B cell (primary cell): ENCODE measurements around the genes ZBTB8A and GJB4.

DNA sequence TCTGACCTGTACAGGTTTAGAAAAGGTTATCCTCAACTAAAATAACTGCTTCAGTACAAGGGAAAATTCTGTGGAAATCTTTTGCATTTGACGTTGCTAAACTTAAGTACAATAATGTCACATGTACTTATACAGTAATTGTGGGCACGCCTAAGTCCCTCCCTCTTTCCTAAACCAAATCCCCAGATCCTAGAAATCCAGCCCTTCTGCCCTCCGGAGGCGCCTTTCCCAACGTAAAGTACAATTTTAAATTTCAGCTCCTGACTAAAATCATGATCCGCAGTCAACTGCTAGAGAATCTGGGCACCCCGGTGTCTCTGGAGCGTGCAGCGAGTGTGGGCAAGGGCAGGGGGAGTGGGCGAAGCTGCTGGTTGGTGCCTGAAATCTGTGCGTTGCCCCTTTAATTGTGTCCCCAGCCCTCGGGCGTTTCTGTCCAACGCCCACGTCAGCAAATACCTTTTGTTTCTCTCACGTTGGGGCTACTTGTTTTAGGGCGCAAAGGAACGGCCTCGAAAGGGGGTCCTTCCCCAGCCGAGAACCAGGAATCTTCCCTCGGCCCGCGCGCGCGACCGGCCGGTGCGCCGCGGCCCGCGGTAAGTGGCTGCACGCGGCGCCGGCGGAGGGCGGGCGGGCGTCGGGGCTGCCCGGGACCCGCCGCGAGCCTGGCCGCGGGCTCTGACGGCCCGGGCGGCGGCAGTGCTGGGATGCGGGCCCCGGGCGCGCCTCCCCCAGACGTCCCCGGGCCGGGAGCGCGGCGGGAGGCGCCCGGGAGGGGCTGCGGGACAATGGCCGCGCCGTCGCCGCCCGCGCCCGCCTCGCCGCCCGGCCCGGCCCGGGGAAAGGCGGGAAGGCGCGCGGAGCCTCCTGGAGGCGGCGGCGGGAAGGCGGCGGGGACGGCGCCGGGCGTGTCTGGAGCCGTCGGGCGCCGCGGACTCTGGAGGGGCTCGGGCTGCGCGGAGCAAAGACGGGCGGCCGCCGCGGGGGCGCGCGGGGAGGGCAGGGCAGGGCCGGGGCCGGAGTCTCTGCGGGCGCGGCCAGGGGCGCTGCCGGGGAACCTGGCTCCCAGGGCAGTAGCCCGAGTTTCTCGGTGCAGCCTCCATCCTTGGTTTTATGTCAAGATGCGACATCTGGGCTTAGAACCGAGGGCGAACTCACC lies at the start of gene ZBTB8A:
TSS of gene ZBTB8A (plus strand) at position 448 of the 1,156 bp plus-strand sequence.
- PRO-cap, result no peak
- CAGE, long polyA plus RNA, result no peak

GRCh38 chr1:32611996-32612534 lies 38.3 kb downstream of the ZBTB8OS start:
- PRO-cap, result no peak
- CAGE, long polyA plus RNA, result no peak

DNA sequence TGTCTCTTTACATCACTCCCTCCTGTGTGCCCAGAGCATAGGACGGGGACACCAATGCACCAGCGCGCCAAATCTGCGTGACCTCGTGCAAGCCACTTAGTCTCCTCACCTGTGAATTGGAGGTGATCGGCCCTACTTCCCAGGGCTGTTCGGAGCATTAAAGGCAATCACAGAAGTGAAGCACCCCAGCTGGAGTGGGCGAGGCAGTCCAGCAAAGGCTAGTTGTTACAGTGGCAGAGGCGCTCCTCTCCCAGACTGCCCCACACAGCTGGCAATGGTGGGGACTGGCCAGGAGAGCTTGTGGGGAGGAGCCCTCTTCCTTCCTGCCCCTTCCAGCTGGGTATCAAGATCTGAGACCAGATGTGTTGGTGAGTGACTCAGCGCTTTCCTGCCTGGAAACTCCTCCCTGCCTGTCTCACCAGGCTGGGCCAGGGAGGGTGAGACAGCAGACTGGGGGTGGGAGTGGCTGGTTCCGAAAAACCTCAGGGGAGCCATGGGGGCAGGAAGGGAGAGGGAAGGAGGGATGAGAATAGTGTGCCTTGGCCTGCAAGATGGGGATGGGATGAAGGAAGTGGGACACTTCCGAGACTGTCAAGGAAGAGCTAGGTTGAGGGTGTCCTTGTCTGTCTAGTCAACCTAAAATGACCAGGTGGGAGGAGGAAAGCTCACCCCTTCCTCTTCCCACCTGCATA lies 16.5 kb upstream of the KIAA1522 start:
- PRO-cap, result no peak
- CAGE, long polyA plus RNA, result no peak

DNA sequence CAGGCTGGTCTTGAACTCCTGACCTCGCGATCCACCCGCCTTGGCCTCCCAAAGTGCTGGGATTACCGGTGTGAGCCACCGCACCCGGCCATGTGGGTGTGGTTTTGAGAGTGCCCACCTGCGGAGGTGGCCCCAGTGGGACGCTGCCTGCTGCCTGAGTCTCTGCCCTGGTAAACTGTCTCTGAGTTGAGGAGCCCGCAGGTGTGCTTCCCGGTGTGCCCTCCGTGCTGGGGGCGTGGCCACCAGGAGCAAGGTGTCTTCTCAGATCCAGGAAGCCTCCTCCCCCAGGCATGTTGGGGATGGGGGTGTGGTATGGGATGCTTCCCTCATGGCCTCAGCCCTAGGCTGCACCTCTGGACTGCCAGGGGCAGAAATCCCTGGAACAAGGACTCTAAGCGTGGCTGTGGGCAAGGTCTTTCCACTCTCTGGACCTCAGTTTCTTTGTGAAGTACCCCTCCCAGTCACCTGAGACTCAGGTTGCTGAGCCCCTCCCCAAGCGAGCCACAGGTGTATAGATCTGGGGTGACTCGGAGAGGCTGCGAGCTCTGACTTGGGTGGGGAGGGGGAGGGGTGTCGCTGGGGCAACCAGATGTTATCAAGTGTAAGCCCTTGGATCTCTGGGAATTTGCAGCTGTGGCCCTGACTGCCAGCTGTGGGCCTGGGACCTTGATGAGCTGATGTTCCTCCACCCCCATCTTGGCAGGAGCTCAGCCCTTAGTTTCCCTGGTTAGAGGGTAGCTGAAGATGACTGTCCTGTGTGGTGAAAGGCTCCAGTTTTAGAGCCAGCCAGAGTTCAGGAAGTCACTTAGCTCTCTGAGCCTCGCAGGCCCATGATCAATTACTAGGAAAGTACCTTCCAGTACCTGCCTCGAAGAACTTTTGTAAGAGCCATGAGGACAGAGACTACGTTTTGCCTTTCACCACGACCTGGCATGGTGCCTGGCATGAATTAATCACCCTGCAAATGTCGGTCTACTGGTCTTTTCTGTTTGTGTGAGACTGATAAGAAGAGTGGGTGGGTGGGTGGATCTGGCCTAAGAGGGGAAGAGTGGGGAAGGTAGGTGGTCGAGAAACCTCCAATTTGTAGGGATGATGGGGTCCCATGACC lies 19.5 kb downstream of the KIAA1522 start:
- PRO-cap, result no peak
- CAGE, long polyA plus RNA, result no peak

- PRO-cap, result no peak
- CAGE, long polyA plus RNA, result no peak
These were observed 33.9 kb downstream of the KIAA1522 start for GRCh38 chr1:32775159-32776348.

DNA sequence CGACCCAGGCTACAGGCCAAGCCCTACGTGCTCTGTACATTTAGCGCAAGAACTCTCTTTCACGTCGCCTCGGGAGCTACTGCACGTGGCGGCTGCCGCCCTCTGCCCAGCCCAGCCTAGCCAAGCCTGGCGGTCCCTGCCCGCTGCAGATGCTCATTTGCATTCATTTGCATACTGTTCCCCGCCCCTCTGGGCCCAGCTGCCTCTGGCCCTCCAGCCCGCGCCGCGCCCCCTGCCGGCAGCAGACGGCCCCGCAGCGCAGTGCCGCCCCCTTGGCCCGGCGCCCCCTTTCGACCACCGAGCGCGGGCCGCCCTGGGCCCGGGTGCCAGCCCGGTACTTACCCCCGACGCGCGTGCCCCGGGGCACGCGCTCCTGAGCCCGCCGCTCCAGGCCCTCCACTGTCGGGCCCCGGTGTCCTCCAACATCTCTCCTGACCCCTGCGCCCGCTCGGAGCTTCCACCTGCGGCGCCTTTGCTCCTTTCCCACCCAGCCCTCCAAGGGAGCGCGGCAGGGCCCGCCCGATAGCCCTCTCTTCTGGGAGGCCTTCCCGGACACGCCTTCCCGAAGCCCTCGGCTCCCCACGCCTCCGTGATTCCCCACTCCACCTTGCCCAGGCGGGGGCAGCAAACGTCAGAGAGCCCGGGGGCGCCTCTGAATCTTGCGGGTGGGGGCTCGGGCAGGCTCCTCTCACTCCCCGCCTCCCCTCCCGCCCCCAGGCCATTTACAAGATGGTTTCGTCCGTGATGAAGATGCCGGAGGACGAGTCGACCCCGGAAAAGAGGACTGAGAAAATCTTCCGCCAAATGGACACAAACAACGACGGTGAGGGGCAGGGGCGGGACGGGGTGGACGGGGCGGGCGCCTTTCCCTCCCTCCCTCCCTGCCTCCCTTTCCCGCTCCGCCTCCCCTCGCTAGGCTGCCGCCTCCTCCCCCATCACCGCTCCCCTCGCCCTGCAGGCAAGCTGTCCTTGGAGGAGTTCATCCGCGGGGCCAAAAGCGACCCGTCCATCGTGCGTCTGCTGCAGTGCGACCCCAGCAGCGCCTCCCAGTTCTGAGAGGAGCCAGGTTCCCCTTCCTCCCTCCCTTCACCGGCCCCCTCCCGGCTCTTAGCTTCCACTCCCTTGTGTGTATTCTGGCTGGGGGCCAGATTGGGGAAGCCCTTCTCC lies 6.9 kb downstream of the HPCA start:
- PRO-cap, result no peak
- CAGE, long polyA plus RNA, result no peak

DNA sequence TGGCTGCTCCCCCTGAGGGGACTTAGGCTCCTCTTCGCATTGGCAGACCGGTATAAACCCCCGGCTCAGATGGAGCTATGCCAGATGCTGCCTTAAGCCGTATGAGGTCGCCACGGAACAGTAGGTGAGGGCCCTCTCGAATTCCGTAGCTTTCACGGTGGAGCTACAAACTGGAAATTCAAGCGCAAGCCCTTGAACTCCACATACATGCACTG lies 24.2 kb upstream of the TMEM54 start:
- PRO-cap, result no peak
- CAGE, long polyA plus RNA, result no peak

GRCh38 chr1:32972696-32973511 lies 8.3 kb upstream of the RNF19B start:
- PRO-cap, result no peak
- CAGE, long polyA plus RNA, result no peak

- PRO-cap, result no peak
- CAGE, long polyA plus RNA, result no peak
These were observed 26.2 kb downstream of the AK2 start for GRCh38 chr1:33010524-33010832.

DNA sequence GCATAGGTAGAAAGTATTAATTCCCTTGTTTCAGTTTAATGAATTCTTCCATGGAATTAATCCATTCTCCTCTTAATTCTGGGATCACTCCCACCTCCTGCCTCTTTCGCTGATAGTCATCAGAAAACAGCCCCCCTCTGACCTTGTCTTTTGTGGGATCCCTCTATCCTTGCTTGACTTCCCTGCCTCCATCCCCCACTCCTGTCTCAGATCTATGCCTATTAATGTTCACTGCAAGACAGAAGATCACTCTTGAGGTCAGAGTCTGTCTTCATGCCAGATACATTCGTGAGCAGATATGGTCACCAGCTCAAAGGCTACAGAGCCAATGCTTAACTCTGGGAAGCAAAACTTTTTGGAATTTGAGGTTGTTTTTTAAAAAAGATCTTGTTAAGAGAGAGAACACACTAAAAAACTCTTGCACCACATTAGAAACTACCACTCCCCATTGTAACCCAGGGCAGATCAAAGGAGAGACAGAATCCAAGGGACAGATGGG lies 17.1 kb upstream of the A3GALT2 start:
- PRO-cap, result no peak
- CAGE, long polyA plus RNA, result no peak

DNA sequence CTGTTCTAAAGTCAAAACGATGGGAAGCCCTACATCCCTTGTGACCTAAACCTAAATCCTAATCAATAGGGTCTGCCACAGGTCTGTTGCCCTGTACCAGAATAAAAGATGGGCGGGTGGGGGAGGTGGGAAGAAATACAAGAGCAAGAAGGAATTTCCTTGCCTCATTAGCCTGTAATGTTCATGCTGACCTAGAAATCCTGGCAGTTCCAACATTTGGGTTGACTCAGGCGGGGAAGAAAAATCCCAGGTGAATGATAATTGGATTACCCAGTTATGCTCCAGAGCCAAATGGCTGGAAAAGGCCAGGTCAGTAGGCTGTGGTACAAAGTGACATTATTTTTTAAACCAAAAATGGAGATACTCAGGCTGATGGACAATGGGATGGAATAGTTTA lies 27.3 kb upstream of the A3GALT2 start:
- PRO-cap, result no peak
- CAGE, long polyA plus RNA, result no peak

DNA sequence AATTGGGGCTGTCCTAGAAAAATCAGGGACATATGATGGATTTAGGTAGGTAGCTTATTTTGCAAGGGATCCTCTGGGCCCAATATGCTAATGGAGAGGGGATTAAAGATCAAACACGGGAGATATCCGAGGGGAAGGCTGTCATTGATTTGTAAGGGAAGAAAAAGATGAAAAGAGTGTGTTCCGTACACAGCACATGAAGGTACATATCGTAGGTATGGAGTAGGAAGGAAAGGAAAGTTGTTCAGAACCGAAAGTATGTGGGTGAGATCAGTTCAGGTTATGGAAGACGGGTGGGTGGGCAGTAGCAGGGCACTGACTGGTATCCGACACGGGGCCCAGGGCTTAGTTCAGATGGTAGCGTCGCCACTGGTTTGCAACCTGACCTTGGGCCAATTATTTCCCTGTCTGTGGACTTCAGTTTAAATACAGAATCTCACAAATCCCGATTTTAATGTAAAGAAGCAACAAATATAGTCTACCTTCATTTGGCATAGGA lies 27.7 kb upstream of the A3GALT2 start:
- PRO-cap, result no peak
- CAGE, long polyA plus RNA, result no peak

- PRO-cap, result no peak
- CAGE, long polyA plus RNA, result no peak
These were observed 44.6 kb upstream of the A3GALT2 start for GRCh38 chr1:33365317-33366156.

DNA sequence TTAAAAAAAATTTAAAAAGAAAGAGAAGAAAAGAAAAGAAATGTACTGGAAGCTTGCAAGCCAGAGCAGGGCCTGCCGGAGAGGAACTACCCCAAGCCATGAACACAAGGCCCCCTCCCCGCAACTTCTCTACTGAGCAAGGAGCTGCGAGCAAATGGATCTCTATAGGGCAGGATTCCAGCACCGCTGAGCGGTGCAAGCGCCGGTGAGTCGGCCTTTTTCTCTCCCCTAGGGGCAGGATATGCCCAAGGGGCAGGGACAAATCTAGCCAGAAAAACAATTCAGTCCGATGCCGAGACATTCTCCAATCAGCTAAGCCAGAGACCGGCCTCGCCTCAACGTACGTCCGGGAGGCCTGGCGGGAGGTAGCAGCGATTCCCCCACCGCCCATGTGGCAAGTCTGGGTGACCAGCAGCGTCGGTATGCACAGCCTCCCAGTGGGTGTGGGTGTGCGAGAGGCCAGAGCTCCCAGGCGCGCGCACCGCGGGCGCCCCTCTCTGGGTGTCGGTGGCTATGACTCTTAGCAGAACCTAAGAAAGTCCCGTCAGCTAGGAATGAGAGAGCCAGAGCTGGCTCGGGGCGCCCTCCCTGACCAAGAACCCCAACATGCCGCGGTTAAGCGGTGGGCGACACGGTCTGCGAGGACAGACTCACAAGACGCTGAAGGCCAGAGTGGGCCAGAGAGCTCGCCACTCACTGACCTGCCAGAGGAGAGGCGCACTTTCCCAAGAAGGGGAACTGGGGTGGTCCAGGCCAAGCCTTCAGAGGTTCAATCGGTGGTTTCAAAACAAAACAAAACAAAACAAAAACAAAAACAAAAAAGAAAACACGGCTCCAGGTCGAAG lies 1.9 kb downstream of the CSMD2 start:
- PRO-cap, result no peak
- CAGE, long polyA plus RNA, result no peak

DNA sequence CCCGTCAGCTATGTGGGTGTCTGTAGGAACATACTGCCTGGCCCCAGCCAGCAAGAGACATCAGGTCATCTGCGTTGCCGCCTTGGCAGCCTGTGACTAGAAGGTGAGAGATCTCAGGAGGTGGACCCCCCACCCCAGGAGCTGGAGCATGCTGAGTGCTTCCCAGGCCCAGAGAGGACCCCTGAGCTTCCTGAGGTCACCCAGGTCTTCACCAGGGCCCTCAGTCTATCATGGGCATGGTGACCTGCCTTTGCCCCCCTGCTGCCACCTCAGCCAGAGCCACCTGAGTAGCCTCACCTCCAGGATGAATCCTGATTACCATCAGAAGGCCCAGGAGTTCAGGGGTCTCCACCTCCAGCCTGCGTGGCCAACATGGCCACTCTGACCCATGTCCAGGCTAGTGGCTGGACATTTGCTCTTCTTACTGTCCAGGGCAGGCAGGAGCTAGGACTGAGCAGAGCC lies 250.6 kb downstream of the C1orf94 start:
- PRO-cap, result unidirectional peak, minus-strand start at position 271 of the sequence
- CAGE, long polyA plus RNA, result no peak

GRCh38 chr1:34759367-34759859 lies at the start of gene GJB4:
TSS of gene GJB4 (plus strand) at chr1:34759740.
- PRO-cap, result no peak
- CAGE, long polyA plus RNA, result no peak

GRCh38 chr1:34793426-34794276 lies 852 bp downstream of the GJA4 start:
- PRO-cap, result no peak
- CAGE, long polyA plus RNA, result no peak

DNA sequence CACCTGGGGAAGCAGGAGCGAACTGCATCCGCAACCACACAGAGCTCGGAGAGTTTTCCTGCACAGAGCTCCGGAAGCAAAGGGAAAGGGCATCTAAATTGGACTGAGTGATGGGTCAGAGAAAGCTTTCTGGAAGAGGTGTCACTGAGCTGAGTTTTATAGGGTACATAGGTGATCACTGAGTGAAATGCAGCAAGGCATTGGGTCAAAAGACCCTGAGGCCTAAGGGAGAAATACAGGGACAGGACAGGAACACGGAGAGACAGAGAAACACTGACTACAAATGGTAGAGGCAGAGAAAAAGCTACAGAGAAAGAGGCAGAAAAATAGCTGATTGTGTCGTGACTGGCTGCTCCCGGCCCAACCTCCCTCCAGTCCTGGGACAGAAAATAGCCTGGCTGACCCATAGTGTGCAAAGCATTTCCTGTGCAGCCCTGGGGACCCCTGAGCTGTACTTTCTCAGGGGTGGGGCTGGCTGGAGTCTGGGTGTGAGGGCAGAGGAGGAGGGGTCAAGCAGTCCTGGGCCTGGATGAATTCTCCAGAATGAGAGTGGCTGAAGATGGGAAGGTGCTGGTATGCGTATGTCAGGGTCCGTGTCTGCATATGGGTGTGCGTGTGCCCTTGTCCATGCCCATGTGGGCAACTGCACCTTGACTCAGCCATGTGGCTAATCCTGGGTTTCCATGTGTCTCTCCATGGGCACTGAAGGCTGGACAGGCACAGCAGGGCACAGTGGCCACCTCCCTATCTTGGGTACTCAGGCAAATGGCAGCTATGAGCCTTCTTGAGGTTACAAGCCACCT lies 24.0 kb downstream of the SMIM12 start:
- PRO-cap, result no peak
- CAGE, long polyA plus RNA, result no peak

DNA sequence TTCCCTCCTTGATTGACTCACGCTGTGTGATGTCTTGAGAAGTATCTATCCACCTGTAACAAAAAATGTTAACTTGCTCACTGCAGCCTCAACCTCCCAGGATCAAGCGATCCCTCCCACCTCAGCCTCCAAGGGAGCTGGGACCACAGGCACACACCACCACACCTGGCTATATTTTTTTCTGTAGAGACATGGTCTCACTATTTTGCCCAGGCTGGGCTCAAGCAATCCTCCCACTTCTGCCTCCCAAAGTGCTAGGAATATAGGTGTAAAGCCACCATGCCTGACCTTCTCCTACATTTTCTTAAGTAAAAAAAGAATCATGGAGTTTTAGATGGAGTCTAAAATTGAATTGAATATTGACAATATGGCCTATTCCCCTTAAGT lies 15.6 kb downstream of the SFPQ start:
- PRO-cap, result unidirectional peak, minus-strand start at position 176 of the sequence
- CAGE, long polyA plus RNA, result no peak

DNA sequence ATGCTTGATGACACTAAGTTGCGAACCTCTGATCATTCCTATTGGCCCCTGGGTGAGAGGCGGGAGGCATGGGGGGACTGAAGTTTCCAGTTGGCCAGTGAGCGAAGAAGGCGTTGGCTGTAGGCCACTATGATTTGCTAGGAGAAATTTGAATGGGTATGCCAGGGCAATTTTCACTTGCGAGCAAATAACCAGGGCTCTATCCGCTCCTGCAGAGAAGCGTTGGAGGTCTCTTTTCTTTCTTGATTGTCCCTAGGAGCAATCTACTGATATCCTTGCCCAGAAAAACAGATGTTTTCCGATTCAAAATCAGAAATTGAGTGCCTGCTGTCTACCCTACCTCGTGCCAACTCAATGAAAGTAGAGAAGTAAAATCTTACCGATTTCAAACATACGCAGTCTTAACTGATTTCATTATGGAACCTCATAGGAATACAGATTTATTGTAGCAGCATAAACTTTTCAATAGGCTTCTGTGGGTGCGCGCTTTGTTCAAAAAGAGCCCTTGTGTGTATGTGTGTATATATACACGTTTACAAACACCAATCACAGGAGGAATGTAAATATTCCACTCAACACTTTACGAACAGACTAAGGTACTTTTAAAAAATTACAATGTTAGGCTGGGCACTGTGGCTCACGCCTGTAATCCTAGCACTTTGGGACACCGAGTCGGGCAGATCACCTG lies 438 bp upstream of the SFPQ start:
- PRO-cap, result bidirectional peak, plus-strand start at position 202 of the sequence, minus-strand start outside the sequence
- CAGE, long polyA plus RNA, result no peak